Peripheral blood mononuclear cell (primary cell): Measurements from ENCODE around the genes CHRNA10, OR52I1, OR51D1, MMP26, OR51S1, OR51V1, OR51B2 and UBQLN3.

- PRO-cap, 8 experiments, result no peak in any of the 8 experiments
Measured at GRCh38 chr11:3105817-3106554, 48.8 kb upstream of the CARS1 start.

DNA sequence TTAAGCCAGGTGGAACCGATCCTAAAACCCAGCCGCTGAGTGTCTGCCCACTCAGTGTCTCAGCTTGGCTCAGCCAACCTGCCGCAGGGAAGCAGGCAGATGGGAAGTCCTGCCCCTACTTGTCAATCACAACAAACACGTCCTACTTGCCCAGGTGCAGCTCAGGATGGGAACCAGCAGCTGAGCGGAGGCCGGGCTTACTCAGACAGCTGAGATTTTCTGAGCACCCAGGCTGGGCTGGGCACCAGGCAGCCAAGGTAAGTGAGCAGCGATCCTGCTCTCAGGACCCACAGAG lies 34.5 kb downstream of the OSBPL5 start:
- PRO-cap, 8 experiments, result no peak in any of the 8 experiments

DNA sequence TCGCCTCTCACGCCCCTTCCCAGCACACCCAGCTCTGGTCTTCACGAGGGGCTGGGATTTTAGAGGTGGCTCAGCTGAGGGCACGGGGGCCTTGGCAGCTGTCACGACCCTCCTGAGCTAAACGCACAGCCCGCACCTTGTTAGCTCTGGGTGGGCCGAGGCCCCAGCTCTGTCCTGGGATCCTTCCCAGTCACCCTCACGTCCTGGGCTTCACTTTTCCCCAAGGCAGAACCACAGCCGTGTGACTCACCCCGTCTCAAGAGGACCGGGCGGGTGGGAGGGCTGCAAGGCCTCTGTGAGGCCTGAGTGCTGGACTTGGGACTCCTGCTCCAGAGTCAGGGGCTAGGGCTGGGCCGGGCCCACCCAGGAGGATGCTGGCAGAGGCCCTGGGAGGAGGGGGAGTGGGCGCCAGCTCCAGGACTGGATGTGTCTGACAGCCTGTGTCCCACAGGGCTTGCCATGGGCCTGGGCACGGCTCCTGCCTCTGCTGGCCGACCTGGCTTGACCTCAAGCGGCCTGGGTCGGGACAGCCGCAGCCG lies 18.2 kb downstream of the OSBPL5 start:
- PRO-cap, 8 experiments, result no peak in any of the 8 experiments

- PRO-cap, 8 experiments, result no peak in any of the 8 experiments
Measured at GRCh38 chr11:3455736-3456018, 76.7 kb upstream of the ZNF195 start.

DNA sequence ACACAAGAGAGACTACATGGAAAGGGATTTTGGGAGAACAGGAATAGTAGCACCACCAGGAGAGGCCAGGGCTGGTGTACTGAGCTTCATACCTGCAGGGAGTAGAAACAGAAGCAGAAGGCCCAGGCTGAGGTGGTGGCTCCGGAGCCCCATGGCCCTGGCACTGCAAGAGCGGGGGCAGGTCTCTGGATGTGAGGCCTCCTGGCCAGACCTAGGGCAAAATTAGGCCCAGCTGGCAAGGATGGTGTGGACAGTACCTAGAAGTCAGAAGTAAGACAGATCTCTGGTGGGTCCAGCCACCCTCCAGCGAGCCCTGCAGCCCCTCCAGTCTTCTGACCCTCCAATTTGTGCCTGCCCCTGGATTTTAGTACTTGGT lies at the start of gene CHRNA10:
CHRNA10 (minus strand) TSS at position 225 of the 376 bp plus-strand sequence.
- PRO-cap, 8 experiments, result no peak in any of the 8 experiments

DNA sequence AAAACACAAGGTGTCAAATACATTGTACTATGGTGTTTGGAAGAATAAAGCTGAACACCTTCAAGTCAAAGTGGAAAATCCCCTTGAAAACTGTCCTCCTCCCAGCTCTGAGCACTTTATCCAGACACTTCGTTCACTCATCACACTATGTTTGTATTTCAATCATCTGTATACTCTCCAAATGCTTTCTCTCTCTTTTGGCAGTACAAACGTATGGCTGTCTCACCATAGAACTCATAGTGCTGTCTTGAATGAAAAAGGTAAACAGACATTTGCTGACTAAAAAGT lies 54.1 kb upstream of the CHRNA10 start:
- PRO-cap, 8 experiments, result peak in 1 of 8 experiments; most common minus-strand start position 131 of the sequence (in 1)

DNA sequence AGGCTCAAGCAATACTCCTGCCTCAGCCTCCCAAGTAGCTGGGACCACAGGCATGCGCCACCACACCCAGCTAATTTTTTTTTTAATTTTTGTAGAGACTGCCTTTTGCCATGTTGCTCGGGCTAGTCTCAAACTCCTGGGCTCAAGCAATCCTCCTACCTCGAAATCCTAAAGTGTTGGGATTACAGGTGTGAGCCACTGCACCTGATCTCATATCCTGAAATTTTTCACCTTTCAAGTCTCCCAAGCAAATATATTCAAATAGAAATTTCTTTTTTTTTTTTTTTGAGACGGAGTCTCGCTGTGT lies 21.2 kb downstream of the NUP98 start:
- PRO-cap, 8 experiments, result peak in 3 of 8 experiments; most common minus-strand start position 165 of the sequence (in 2)

- PRO-cap, 8 experiments, result no peak in any of the 8 experiments
Measured at GRCh38 chr11:3884156-3884602, 28.7 kb downstream of the STIM1 start.

DNA sequence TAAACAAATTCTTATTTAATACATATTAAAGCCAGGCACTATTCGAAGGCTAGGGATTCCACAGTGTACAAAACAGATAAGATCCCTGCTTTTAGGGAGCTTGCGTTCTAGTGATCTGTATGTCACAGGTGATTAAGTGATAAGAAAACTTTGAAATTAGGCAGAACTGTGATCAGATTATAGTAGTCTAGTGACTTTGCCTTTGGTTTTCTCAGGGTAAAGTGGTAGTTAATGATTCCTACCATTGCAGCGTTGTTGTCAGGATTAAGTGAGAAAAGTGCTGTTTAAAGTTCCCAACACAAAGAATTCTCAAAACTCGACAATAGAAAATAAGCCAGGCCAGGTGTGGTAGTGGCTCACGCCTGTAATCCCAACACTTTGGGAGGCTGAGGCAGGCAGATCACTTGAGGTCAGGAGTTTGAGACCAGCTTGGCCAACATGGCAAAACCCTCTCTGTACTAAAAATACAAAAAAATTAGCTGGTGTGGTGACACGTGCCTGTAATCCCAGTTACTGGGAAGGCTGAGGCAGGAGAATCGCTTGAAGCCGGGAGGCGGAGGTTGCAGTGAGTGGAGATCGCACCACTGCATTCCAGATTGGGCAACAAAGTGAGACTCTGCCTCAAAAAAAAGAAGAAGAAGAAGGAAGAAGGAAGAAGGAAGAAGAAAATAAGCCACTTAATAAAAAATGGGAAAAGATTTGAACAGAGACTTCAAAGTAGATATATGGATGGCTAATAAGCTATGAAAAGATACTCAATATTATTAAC lies 119.4 kb upstream of the RRM1 start:
- PRO-cap, 8 experiments, result no peak in any of the 8 experiments

DNA sequence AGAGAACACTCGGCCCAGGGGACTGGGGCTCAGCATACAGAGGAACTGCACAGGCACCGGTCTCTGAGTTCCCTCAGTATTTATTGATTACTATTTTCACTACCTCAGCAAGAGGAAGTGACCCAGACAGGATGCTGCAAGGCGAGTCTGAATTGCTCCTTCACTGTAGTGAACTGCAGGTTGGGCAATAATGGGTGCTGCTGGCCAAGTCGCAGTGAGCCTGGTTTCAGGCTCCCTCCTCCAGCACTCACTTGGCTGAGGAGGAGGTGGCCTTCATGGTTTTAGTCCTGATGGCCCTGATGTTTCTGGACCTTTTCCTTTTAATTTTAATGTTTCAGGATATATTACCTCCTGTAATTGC lies 10.4 kb downstream of the OR52K2 start:
- PRO-cap, 8 experiments, result no peak in any of the 8 experiments

DNA sequence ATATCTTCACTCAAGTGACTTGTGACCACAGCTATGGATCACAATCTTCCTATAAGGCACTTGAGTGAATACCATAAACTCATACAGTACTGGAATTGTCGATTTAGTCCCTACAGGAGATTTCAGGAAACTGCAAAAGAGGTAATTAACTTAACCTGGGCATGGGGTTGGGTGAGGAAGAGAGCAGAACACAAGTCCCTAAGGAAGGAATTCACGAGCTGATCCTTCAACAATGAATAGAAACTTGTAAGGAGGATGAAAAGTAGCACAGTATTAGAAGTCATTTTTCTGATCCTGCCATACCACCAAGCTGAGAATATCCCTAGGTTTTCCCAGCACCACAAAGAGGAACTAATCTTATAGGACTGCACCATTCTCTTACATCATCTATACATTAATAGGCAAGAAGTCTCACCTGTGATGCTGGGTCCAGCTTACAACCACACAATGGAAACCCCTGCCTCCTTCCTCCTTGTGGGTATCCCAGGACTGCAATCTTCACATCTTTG lies at the start of gene OR52I1:
OR52I1 (plus strand) TSS at position 421 of the 509 bp plus-strand sequence.
- PRO-cap, 8 experiments, result no peak in any of the 8 experiments

DNA sequence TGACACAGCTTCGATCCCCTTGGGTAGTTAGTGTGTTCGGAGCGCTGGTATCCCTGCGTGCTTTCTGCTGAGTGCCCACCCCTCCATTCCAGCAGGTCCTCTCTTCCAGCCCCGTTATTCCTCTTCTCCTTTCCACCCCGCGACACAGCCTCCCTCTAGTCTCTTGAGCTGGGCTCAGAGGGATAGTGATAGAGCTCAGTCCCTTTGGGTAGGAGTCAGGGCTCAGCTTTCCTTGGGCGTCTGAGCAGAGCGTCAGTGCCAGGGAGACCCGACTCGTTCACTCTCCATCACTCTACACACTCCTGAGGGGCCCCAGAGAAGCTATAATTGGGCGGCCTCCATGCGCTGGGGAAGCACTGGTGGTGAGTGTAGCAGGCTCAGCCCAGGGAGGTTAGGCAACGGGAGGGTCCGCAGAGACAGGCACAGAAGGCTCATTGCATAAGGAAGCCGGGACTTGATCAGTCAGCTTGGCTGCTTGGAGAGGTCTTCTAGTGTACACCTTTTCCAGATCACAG lies at the start of gene OR51D1:
OR51D1 (plus strand) TSS at position 373 of the 515 bp plus-strand sequence.
- PRO-cap, 8 experiments, result no peak in any of the 8 experiments

GRCh38 chr11:4644061-4644354 lies 226 bp downstream of the OR51E1 start:
- PRO-cap, 8 experiments, result no peak in any of the 8 experiments

DNA sequence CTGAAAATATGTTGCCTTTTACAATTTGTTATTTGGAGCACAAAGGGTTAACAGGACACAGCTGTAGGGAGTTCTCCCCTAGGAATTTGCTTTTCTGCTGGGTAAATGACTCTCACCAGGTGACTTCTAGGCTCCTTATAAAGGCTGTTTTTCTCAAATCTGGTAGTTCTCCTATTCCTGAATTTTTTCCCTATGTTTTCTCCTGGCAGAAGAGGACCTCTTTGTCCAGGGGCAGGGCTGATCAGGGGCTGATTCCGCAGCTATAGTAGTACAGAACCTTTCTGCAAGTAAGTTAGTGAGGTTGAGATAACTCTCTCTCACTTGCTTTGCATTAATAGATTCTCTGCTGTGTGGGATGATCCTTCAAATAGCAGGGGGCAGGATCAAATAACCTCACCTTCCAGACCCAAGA lies at the start of gene MMP26:
MMP26 (plus strand) TSS at position 165 of the 412 bp plus-strand sequence.
- PRO-cap, 8 experiments, result no peak in any of the 8 experiments

- PRO-cap, 8 experiments, result no peak in any of the 8 experiments
Measured at GRCh38 chr11:4849119-4849410, at the start of gene OR51S1. Gene OR51S1, minus strand, starts transcription at chr11:4849208.

GRCh38 chr11:5200565-5200893 lies at the start of gene OR51V1:
Gene OR51V1, minus strand, starts transcription at chr11:5200682.
- PRO-cap, 8 experiments, result no peak in any of the 8 experiments

- PRO-cap, 8 experiments, result no peak in any of the 8 experiments
Measured at GRCh38 chr11:5246704-5247916, 2.5 kb downstream of the HBG1 start.

GRCh38 chr11:5247917-5249031 lies 1.4 kb downstream of the HBG1 start:
- PRO-cap, 8 experiments, result no peak in any of the 8 experiments

GRCh38 chr11:5324026-5324642 lies at the start of gene OR51B2:
Gene OR51B2, minus strand, starts transcription at chr11:5324297.
- PRO-cap, 8 experiments, result no peak in any of the 8 experiments

GRCh38 chr11:5509756-5510267 lies at the start of gene UBQLN3:
Gene UBQLN3, minus strand, starts transcription at chr11:5509957.
- PRO-cap, 8 experiments, result no peak in any of the 8 experiments